Amniotic epithelial cell (primary cell): ENCODE data around the gene TP53RK.

DNA sequence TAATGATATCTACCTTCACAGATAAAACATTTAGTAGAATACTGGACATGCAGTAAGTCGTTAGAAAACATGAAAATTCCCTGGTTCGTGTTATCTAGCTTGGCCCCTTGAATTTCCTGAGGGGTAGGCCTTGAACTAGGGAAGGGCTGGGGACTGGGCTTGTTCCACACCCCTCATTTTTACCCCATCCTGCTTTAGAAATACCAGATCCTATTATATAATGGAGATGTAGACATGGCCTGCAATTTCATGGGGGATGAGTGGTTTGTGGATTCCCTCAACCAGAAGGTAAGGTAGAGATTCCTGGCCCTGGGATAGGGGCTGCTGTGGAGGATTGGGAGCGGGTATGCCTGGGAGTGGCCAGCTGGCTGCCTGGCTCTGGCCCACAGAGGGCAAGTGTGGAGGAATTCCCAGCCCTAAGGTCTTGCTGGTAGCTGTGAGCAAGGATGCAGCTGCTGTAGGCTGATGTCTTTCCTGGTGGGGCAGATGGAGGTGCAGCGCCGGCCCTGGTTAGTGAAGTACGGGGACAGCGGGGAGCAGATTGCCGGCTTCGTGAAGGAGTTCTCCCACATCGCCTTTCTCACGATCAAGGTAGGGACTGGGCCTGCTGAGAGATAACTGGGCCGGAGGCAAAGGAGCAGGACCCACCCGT, 6.5 kb downstream of the CTSA start:
- RRBS: 97% methylated on average over 4 of the region's 13 CpGs

DNA sequence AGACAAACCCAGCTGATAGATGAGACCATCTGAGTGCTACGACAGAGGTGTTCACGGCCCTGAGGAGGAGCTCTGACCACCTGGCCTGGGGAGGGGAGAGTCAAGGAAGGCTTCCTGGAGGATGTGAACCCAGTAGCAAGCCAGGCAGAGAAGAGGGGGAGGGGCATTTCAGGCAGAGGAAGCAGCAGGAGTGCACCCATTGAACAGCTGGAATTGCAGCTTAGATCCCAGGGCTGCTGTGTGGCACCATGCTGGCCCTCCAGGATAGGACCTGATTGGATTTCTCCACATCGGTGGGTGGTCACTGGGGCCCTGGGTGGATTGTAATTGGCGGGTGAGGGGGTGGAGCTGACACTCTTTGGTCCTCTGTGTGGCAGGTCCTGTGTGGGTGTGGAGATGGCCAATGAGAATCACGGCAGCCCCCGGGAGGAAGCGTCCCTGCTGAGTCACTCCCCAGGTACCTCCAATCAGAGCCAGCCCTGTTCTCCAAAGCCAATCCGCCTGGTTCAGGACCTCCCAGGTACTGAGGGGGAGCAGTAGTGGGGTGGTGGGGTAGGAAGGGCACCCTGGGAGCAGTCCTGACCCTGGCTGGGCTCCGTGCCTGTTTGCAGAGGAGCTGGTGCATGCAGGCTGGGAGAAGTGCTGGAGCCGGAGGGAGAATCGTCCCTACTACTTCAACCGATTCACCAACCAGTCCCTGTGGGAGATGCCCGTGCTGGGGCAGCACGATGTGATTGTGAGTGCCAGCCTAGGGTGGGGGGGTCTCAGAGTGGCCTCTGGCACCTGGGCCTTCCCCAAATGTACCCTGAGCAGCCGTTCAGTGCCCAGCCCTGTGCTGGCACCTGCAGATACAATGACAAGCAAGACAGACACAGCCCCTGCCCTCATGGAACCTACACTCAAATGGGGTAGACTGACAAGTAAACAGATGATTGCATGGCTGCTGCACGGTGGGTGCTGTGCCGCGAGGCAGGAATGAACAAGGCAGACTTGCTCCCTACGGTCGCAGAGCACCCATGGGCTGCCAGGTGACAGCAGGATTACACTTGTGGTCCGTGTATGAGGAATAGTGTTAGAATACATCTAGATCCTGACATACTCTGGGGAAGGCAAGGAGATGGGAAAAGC, 4.5 kb downstream of the PCIF1 start:
- RRBS: no CpG with 5 or more reads among the region's 21 CpGs

- RRBS: 23% methylated on average over 5 of the region's 23 CpGs
Observed at GRCh38 chr20:45945274-45946055, 11.0 kb downstream of the PCIF1 start.

DNA sequence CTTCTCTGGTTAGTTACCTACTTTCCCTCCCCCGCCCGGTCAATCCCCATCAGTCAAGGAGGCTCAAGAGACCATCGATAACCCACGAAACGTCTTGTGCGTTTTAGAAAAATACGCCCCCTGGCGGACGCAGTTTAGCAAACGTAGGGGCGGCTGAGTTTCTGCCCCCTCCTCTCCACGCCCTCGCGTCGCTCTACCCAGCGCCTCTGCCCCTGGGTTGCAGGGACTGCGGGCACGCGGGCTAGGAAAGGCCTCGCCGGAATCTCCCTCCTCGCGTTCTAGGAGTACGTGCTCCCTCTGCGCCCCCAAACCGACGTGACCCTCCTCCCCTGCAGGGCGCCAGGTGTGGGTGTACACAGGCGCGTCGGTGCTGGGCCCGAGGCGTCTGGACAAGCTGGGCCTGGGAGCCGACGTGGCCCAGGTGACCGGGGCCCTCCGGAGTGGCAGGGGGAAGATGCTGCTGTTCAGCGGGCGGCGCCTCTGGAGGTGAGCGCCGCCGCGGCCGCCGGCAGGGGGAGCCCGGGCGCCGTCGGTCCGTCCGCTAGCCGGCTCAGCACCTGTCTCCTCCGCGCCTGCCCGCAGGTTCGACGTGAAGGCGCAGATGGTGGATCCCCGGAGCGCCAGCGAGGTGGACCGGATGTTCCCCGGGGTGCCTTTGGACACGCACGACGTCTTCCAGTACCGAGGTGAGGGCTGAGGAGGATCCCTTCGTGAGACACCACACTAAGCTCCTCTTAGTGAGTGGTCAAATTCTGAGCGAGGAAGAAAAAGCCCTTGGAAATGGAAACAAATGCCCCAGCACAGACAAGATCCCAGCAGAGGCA, 5.3 kb downstream of the MMP9 start:
- RRBS: 3% methylated on average over 18 of the region's 70 CpGs

DNA sequence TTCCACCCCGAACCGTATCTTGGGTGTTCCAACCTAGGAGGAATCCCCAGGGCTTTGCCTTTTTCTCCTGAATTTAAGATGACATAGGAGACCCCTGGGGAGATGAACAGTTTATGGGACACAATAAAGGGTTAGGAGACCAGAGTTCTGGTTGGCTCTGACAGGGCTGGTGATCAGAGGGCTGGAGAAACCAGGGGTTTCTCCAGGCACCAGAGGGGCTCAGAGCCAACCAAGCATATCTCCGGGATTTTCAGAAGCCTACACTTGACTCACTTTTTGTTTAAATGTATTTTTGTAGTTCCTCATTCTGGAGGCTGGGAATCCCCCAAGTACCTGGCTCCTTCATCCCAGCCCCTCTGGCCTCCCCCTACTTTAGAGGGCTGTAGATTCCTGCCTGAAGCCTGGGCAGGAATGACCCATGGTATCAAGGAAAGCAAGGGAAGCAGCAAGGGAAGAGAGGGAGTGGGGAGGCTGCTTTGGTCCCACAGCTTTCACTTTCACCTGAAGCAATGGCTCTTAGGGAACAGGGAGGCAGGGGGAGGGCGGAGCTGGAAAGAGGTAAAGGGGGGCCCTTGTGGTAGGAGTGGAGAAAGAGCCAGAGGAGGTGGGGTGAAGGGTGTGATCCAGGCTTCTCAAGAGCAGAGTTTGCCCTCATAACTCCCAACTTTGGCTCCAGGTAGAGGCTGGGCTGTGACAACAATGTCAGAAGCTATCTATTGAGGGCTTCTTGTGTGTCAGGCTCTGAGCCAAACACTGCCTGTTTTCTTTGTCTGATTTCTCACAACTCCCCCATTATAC, 1.0 kb downstream of the CD40 start:
- RRBS: no CpG with 5 or more reads among the region's 4 CpGs

GRCh38 chr20:46174490-46175049, 56.5 kb downstream of the CD40 start:
- RRBS: 4% methylated on average over 14 of the region's 72 CpGs

- RRBS: no CpG with 5 or more reads among the region's 18 CpGs
Observed at GRCh38 chr20:46215653-46216508, 92.4 kb downstream of the CDH22 start.

GRCh38 chr20:46305381-46306182, 2.7 kb downstream of the CDH22 start:
- RRBS: 64% methylated on average over 3 of the region's 15 CpGs

GRCh38 chr20:46343551-46344087, 20.6 kb downstream of the SLC35C2 start:
- RRBS: no CpG with 5 or more reads among the region's 14 CpGs

DNA sequence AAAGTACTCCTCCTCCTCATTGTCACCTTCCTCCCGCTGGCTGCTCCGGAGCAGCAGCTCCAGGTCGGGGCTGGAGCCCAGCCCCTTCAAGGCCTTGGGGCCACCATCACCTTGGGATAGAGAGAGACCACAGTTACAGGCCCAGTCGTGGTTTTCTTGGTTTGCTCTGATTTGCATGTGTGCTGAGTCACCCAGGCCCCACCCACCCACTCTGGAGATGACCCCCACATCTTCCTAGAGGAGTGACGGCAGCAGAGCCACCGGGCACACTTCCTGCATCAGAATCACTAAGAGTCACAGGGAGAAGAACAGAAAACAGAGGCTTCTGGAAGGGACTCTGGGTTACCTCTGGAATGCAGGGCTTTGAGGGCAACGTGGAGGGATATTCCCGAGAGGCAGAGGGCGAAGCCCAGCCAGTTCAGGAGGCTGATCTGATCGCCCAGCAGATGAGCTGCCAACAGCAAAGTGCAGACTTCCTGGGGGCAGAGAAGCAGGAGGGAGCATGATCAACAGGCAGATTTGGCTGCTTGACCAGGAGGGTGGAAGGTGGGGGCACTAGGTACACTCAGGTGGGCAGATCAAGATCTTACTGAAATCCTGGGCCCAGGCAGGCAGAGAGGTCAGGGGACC, 13.7 kb downstream of the SLC35C2 start:
- RRBS: no CpG with 5 or more reads among the region's 10 CpGs

DNA sequence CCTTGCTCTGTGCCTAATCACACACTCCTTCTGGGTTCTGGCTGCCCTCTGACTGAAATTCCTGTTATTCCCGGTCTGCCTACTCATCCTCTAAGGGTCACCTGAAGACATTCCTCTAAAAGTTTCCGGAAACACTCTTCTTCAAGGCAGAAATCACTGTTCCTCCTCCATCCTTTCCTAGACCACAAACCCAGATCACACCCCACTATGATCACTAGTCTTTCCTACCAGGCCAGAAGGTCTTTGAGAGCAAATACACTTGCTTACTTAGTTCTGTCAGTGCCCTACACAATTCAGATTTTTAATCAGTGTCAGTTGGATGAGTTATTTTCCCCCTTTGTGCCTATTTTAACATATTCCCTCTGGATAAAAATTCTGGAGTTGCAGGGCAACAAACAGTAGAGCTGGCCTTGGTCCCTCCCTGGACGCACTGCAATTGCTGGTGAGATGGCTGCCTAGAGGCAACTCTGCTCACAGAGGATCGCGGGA, 15.4 kb upstream of the SLC35C2 start:
- RRBS: no CpG with 5 or more reads among the region's 5 CpGs

DNA sequence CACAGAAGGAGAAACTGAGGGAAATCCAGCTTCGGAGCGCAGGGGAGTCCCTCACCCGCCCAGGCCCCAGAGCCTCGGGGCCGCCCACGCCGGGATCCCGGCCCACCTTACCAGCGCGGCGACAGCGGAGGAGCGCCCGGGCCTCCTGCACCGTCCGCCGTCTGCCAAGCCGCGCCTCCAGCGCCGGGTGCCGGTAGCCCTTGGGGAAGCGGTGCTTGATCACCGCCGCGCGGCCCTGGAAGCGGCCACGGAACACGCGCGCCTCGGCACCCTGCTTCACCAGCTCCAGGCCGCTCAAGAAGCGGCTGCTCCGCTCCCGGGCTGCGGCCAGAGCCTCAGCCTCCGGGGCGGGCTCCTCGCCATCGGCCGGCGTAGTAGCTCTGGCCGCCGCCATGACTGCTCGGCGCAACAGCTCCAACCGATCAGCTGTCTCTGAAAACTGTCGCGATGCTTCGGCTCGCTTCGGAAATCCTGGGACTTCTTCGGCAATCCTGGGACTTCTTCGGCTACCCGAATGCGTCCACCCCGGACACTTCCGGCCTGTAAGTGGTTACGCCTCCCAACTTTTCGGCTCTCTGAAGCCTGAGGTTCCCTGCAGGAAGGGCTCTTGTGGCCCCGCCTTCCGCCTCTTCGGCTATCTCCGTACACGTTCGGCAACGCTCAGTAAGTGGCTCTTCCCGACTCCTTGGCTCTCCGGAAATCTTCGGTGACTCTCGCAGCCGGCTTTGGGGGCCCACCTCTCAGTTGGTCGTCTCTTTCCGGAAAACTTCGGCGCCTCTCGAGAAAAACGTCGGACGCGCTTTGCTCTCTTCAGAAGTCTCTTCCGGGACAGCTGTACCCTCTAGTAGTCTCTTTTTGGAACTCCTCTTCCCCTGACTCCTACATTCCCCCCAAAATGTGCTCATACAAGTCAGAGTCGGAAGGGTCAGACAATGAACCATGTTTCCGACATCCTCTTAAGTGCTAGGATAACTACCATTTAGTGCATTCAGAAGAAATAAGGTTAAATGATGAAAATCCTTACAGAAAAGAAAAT, at the start of gene TP53RK:
TSS of gene TP53RK (minus strand) at position 424 of the 1,036 bp plus-strand sequence.
- RRBS: 2% methylated on average over 24 of the region's 86 CpGs

DNA sequence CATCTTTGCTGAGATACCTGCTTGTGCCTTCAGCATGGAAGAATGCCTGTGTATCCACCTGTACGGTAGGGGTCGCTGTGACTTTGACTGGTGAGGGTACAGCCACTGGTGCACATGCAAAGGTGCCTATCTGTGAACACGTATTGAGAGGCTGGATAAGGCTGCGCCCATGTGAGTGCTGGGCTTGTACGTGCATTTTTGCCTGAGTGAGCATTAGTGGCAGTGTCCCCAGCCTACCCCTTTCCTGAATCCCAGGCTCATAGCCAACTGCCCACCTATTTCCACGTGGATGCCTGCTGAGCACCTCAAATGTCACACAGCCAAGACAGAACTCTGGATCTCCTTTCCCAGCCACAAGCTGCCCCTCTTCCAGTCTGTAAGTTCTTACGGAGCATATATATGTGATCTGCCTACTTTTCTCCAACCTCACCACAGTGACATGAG, 1.2 kb upstream of the SLC2A10 start:
- RRBS: no CpG with 5 or more reads among the region's 7 CpGs

DNA sequence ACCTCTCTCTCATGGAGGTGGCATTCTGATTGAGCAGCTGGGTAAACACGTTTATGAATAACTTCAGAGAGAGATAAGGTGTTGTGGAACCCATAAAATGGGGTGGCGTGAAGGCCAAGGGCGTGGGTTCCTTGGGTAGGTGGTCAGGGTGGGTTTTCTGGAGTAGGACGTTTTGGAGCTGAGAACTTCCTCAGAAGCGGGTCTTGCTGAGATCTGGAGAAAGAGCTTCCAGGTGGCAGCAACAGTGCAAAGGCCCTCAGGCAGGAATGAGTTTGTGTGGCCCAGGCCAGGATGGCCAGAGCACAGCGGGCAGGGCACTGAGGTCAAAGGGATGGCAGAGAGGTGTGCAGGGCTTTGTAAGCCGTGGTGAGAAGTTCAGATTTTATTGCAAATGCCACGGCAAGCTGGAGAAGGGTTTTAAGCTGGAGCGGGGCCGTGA, 993 bp downstream of the SLC2A10 start:
- RRBS: no CpG with 5 or more reads among the region's 10 CpGs

DNA sequence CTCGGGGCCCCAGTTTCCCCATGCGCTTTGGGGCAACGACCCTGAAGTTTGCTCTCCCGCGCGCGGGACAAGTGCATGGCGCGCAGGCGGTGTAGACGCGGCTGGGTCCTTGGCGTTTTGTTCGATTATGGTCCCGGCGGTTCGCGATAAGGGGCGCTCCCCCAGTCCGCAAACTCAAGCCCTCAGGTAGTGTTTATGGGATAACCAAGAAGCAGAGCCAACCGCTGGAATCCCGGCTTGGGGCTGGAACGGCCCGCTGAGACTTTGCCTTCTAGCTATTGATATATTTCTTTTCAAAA, 519 bp downstream of the EYA2 start:
- RRBS: 0% methylated on average over 6 of the region's 24 CpGs

- RRBS: no CpG with 5 or more reads among the region's 11 CpGs
Observed at GRCh38 chr20:46991878-46992297, 97.2 kb downstream of the EYA2 start.

GRCh38 chr20:47118247-47118592, 223.6 kb downstream of the EYA2 start:
- RRBS: no CpG with 5 or more reads among the region's 3 CpGs

DNA sequence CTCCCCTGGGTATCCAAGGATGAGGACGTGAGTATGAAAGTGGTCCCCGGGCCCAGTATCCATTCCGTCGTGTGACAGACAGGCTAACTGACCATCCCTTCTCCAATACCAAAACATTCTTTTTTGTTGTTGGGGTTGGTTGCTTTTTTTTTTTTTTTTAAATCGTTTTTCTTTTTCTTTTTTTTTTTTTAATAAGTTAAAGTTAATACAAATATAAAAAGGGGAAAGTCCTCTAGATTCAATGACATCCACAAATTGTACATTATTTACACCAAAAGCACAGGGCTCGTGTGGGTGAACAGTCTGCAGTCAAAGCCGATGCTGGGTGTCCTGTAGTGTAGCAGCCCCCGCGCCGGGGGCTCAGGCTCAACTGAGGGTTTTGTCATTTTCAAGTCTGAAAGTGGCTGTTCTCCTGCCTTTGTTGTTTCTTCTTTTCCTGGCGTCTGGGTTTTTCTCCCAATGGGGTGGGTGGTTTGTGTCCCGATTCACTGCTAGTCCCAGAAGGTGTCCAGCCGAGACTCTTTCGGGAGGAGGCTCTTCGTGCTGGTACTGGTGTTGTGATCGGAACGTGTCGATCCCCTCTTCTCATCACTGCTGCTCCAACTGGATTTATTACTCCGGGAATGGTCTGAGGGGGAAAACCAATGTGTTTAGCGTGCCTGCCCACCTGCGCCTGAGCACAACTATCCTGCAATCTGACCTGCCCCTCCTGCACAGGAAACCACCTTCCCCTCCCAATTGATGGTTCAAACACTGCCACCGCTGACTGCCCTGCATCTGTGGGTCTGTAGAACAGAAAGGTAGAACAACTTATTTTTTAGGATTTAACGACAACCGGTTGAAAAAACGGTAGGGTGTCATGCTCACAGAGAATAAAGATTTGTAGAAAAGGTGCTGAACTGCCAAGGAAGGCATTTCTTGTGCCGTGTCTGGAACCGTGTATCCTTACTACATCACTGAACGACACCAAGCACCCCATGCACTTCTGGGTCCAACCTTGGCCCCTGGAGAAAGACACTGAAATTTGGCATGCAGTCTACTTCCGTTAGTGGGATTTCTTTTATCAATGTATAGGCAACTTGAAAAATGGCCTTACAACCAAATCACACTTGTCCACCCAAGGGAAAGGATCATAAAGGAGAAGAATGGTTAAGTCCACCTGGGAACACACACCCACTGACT, 145.8 kb downstream of the ZMYND8 start:
- RRBS: no CpG with 5 or more reads among the region's 29 CpGs

- RRBS: no CpG with 5 or more reads among the region's 14 CpGs
Observed at GRCh38 chr20:47235896-47236692, 120.4 kb downstream of the ZMYND8 start.

- RRBS: no CpG with 5 or more reads among the region's 4 CpGs
Observed at GRCh38 chr20:47243897-47244811, 112.3 kb downstream of the ZMYND8 start.